ENCODE measurements around a stretch of chr11.

- PRO-cap: no peak
Measured at GRCh38 chr11:33722395-33723079, 13.7 kb downstream of the CD59 start.

DNA sequence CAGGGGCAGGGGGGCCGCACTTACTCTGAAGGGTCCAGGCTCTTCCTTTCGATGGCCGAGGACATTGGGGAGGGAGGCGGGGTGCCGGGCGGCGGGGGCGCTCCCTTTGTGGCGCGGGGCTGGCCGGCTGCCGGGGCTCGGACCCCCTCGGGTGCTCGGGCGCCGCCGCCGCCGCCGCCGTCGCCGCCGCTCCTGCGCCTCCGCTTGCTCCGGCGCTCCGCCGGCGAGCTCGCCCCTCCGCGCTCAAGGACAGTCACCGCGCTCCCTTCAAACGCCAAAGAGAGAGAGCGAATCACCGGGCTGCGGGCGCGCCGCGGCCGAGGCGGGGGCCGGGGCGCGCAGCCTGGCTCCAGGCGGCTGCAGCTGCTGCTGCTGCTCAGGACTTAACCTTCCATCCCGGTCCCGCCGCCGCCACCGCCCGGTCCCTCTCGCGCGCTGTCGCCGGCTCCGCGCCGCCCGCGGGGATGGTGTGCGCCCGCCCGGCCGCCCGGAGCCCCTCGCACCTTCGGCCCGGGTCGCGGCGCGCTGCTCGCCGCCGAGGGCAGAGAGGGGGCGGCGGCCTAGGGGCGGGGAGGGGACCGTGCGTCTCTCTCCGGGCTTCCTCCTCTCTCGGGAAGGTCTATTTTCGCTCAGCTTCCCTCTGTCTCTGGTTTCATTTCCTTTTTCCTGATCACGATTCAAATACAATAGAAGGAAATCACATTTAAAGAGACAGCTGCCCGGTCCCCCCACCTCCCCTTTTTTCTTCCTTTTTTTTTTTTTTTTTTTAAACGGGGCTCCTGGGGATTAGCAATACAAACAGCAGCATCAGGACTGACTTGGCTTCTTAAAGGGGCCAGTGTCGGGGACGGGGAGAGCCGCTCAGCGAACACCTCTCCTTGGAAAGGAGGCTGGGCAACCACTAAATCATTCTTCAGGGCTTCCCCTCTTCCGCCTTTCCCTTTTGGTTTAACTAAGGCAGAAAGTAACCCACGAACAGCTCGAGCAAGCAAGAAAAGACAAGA, 22.3 kb downstream of the LMO2 start:
- PRO-cap: bidirectional peak, plus-strand start at position 829 of the sequence, minus-strand start at position 611 of the sequence

DNA sequence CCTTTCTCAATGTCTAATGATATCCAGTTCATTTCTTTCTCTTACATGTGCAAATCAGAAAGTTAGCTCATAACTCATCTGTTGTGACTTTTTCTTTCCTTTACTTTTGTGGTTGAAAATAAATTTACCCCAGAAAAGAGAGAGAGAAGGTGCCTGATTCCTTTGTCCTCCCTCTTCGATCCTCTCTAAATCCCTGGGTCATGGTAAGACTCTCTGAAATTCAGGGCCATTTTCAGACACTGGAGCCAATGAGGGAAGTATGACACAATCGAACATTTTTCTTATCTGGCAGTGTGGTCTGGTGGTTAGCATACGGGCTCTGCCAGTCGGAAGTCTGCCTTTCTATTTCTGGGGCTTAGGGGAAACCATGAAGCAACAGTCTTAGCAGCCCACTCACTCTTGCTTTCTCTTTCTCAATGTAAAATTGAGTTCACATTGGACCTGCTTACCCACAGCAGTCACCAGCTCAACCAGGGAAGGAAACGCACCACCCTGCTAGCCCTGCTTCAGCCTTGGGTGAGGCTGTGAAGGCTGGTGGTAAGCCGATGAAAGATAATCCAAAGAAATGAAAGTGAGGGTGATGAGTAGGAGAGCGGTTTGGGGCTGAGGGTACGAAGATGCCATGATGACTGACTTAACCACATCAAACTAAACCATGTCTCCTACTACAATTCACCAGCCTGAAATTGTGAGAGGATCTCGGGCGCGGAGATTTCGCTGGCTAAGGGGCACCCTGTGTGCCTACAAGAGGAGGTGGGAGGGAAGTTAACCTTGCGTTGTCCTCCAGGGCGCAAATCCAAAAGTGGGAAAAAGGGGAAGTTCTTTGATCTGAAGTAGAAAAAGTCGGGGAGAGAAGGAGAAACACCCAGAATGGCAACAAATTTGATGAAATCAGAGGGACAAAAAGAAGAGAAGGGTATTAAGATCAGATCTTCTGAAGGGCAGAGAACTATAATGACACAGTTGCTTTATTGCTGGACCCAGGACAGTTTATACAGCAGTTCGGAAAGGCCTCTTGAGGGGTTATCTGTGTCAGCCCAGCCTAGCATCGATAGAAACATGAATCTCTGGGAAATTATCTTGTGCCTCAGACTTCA, 2.0 kb upstream of the LMO2 start:
- PRO-cap: no peak

DNA sequence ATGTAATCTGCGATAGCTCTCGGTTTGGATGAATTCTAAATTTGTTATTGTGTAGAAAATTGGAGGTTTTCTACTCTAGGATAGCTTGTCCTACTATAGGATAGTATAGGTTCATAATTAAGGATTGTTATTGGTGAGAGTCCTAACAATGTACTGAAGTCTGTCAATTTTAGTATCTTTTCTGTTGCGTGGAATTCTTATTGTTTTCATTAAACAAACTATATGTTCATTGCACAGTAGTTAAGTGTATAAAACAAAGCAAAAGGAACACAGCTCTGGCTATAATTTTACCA, 16.9 kb downstream of the CAPRIN1 start:
- PRO-cap: no peak

GRCh38 chr11:34099461-34100622, 5.6 kb upstream of the NAT10 start:
- PRO-cap: no peak

DNA sequence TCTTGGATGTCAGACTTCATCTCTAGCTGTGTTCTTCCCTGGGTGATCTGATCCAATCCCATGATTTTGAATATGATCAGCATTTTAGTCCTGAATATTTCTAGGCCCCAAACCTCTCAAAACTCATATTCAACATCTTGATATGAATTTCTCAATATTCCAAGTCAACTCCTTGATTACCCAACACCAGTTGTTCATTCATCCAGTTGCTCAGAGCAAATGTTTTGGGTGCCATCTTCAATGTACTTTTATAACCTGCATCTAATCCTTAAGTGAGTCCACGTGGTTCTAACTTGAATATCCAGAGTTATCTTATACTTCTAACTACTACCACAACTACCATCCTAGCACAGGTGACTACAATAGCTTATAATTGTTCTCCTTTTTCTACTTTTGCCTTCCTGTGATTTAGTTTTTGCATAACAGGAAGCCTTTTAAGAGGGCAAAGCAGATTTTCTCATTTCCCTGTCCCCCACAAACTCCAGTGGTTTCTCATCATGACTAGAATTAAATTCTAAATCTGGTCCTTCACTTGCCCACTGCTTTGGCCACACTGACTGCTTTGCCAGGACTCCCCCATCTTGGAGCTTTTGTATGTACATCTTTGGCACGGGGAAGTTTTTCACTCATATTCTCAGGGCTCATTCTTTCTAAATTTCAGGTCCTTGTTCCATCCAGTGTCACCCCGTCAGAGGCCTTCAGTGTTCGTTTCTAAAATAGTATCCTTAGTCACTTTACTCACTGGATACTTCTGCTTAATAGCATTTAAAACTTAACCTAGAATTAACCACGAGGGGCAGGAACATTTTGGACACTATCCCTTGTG, 1.2 kb upstream of the NAT10 start:
- PRO-cap: no peak

DNA sequence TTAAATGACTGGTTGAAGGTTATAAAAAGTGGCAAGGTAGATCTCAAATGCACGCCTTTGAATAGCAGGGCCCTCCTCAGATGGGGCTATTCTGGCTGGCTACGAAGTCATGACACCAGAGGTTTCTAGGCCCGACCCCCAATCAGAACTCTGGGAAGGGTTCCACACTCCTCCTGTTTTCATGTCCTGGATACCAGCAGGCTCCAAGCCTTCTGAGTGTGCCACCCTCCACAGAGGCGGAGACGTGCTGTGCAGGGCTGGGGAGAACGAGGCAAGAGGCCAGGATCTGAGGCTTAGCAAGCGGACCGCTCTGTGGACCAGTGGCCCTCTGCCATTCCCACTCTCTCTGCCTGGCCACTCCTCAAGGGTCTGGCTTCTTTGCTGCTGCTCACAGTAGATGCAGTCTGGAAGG, 86.9 kb downstream of the NAT10 start:
- PRO-cap: no peak

GRCh38 chr11:34309239-34309582, 48.6 kb downstream of the ABTB2 start:
- PRO-cap: no peak

DNA sequence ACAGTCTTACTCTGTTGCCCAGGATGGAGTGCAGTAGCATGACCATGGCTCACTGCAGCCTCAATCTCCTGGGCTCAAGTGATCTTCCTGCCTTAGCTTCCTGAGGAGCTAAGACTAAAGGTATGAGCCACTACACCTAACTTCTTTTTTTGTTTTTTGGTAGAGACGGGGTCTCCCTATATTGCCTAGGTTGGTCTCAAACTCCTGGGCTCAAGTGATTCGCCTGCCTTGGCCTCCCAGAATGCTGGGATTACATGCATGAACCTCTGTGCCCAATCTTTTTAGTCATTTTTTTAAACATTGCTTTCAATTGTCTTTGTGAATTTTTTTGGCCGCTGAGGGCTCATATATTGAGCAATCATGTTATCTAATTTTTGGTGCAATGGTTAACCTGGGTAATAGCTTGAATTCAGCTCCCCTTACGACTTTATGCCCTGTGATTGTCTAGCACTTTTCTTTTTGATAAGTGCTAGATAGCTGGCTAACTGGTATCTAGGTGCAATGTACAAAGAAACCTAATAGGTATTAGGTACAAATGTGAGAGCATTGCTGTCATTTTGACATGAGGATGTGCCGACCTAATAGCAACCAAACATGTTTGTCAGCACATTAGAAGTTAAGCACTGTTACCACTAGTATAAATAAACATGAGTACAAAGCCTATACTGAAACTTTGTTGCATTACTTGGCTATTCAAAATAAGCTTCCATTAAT, 35.3 kb upstream of the CAT start:
- PRO-cap: no peak

DNA sequence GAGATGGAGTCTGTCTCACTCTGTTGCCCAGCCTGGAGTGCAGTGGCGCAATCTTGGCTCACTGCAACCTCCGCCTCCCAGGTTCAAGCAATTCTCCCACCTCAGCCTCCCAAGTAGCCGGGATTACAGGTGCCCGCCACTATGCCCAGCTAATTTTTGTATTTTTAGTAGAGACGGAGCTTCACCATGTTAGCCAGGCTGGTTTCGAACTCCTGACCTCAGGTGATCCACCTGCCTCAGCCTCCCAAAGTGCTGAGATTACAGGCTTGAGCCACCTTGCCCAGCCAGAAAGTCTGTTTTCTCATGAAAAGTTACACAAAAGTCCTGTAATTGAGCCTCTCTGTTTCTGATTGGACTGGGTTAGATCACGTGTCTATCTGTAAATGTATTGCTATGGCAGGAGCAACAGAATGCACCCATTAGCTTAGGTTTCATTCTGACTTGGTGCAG, 22.3 kb upstream of the CAT start:
- PRO-cap: no peak

GRCh38 chr11:34427105-34427912, 11.4 kb upstream of the CAT start:
- PRO-cap: no peak

DNA sequence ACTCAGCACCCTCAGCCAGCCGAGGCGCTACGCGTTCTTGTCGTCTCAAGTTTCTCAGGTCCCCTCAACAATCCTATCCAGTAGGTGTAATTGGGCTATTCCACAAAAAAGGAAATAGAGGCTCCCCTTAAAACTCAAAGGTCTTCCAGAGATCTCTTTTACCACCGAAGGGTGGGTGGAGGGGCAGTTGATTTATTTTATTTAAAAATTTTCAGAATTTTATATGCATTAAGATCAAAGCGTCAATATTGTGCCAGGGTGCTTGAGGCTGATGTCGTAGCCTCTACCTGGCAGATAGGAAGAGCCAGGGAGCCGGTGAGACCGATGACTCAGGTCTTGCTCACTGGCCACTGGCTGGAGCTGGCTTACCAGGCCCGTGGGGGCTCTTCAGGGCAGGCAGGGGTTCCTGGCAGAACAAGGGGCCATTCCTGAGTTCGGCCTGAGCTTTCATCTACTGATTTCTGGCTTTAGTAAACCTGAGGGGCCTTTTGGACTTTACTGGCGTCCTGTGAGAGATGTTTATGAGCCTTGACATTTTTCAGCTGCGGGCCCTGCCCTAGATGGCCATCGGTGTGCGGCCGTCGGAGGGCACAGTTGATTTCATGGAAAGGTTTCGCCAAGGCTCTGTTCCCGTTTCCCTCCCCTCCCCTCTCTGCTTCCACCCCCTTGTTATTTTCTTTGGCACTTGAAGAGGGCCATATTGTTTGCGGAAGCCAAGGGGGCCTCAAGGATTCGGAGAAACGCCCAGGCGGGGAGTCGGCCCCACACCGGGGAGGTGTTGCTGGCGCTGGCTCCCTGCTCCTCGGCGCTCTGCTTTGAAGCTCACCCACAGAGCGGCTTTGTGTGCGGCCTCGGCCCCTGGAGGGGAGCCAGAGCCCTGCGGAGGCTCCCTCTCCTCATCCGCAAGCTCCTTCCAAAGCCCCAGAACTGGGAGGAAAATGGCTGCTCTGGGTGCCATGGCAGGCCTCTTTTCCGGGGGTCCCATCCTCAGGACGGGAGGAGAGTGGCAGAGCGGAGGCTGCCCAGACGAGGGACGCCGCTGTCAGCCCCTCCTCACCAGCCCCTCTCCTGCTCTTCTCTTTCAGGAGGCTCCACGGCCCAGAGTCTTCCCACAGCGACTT, 17.8 kb downstream of the ELF5 start:
- PRO-cap: no peak

DNA sequence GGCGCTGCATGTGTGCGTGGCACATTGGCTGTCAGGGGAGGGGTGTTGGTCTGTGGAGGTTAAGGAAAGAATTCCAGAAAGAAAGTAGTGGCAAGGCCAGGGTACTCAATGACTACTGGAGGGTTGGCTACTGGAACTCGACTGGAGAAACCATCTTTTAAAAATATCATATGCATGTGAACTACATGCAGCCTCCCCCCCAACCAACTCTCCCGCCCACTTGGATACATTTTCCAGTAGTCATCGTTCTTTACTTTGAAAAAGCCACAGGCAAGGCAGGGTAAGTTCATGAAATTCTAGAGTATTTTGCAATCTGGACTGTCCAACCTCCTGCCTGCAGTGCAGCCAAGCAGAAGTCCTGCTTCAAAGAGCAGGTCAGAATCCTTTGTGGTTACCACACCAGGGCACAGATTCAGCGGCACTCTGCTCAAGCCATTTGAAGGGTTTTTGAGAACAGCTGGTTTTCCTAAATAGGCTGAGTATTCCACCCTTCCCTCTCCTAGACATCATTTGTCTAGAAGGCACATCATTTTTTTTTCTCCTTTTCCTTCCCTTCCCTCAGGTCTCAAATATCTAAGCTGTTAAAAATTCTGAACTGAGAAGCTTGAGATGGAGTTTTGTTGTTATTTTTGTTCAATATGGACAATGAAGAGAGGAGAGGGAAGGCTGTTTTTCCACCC, 12.1 kb downstream of the ELF5 start:
- PRO-cap: no peak

DNA sequence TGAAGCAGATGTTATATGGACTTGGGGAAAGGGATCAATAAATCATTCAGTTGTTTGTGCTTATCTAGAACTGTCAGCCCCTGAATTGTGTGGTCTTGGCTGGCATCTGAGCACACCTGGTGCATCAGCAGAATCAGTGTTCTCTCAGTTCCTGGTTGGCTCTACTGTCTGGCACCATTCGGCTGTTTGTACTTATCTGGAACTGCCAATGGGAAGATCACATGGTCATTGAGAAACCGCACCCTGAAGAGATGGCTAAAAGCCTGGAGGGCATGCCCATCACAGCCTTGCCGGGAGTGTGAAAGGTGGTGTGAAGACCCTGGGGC, 37.1 kb upstream of the EHF start:
- PRO-cap: no peak

DNA sequence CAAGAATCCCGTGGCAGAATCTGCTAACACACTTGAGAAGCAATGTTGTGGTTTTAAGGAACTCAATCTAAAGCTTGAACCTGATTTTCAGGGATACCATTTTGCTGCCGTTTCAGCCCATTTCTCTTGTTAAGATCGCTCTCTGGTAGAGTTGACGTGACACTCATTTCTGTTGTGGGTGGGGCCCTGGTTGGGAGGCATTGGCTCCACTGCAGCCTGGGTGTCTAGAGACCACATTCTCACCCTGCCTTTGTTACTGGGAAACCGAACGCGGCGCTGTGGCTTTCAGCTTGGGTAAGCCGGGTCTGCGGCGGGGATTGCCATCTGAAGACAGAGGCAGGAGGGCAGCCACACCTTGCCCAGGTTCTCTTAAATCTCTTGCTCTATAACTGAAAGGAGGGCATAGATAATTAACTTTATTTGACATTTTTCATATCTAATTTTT, 3.2 kb downstream of the EHF start:
- PRO-cap: no peak

GRCh38 chr11:34653641-34654332, 32.9 kb downstream of the EHF start:
- PRO-cap: no peak

DNA sequence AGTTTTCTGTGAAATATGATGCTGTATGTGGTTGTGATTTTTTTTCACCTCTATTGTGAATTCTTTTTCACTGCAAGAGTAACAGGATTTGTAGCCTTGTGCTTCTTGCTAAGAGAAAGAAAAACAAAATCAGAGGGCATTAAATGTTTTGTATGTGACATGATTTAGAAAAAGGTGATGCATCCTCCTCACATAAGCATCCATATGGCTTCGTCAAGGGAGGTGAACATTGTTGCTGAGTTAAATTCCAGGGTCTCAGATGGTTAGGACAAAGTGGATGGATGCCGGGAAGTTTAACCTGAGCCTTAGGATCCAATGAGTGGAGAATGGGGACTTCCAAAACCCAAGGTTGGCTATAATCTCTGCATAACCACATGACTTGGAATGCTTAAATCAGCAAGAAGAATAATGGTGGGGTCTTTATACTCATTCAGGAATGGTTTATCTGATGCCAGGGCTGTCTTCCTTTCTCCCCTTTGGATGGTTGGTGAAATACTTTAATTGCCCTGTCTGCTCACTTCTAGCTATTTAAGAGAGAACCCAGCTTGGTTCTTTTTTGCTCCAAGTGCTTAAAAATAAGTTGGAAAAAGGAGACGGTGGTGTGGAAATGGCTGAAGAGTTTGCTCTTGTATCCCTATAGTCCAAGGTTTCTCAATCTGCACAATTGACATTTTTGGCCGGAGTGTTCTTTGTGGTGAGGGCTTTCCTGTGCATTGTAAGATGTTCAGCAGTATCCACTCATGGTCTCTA, 38.4 kb downstream of the EHF start:
- PRO-cap: no peak

- PRO-cap: no peak
Measured at GRCh38 chr11:34825217-34826233, 90.7 kb downstream of the APIP start.

GRCh38 chr11:34854975-34855446, 61.2 kb downstream of the APIP start:
- PRO-cap: no peak

DNA sequence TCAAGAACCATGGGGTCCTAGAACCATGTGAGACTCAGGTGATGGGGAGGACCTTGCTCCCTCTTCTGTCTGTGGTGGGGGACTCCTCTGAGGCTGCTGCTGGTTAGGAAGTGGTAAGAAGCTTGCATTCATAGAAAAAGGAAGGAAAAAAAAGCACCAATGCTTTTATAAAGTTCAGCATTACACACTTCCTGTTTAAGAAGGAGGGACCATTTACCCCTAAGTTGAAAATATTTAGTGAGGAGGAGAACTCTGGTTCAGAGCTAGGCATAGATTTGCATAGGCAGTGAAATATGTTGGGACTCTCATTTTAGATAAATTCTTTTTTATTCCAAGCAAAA, 91.7 kb upstream of the CD44 start:
- PRO-cap: no peak